Iris pigment epithelial cell (primary cell): ENCODE measurements around a stretch of chr6.

- RRBS, result no CpG with 5 or more reads among the region's 6 CpGs
Observed at GRCh38 chr6:6711986-6712277, 123.4 kb downstream of the LY86 start.

- RRBS, result no CpG with 5 or more reads among the region's 5 CpGs
Observed at GRCh38 chr6:6747454-6747810, 158.9 kb downstream of the LY86 start.

DNA sequence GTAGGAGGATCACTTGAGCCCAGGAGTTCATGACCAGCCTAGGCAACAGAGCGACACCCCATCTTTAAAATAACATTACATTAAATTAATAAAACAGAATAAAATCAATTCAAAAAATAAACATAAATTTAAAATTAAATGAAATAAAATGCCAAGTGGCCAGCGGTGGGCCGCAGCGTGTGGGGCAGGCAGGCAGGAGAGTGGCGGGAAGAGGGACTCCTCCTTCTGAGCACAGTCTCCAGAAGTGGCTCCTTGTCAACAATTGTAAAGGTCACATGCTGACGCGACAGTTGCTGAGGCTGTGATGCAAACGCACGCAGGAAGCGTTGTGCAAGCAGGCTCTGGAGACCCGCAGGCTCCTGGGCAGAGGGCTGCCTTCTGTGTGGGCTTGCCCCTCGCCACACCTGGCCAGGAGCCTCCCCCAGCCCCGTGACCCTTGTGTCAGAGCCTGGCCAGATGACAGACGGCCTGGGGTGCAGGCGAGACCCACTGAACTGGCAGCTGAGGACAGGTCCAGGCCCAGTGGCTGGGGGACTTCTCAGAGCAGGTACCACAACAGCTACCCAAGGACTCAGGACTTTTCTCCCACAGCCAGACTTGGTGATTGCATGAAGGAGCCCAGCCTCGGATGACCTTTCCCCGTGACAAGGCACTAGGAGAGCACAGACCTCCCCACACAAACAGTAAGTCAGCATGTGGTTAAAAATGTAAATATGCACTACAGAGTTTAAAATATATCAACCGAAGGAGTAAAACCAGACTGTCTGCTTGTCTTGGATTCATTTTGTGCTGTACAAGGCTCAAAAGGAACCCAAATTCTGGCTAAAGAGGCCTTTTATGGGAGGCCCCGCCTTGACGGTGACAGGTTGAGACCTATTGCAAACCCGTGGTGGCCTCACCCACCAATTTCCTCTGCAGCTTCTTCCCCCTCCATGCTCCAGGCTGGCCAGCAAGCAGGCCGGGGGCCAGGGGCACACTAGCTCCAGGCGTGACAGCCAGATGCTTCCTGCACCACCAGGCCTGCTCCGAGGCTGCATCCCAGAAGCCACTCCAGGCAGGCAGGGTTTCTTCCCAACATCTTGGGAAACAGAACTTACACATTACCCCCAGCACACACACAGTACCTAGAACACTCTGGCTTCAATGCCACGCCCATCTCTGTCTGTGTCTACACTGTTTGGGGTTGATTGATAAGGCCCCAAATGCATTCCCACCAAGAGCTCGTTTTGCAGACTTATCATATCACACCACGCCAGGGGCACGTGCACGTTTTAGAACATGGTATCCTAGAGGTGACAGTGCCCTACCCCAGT is 222.0 kb upstream of the RREB1 start:
- RRBS, result no CpG with 5 or more reads among the region's 29 CpGs

DNA sequence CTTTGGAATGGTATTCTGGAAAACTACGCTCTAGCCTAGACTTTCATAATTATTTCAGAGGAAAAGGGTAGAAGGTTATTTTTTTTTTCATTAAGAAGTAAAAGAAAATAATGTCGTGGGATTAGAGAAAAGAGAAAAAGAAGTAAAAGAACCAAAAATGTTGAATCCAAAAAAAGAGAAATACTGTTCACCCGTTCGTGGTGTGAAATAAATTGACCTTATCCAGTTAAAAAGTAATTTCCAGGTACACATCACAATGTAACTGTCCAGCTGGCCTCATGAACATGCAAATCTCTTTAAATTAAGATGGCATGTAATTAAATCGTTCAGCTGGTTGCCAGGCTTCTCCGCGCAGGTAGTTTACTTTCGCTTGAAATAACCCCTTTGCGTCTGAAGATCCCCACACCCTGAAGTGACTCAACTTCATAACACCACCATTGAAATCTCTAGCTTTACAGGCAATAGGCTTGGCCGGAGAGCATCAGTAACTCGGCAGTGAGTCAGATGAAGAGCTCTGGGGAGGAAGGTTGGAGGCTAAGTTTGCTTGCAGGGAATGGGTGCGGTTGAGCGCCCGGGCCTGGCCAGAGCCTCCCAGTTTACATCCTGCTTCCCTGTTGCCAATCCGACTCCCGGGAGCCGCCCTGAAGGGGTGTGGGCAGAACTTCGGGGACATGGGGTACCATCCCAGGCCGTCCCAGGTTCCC is 57.1 kb upstream of the RREB1 start:
- RRBS, result 22% methylated on average over 7 of the region's 19 CpGs

- RRBS, result 4% methylated on average over 21 of the region's 53 CpGs
Observed at GRCh38 chr6:7051202-7051737, 56.5 kb upstream of the RREB1 start.

DNA sequence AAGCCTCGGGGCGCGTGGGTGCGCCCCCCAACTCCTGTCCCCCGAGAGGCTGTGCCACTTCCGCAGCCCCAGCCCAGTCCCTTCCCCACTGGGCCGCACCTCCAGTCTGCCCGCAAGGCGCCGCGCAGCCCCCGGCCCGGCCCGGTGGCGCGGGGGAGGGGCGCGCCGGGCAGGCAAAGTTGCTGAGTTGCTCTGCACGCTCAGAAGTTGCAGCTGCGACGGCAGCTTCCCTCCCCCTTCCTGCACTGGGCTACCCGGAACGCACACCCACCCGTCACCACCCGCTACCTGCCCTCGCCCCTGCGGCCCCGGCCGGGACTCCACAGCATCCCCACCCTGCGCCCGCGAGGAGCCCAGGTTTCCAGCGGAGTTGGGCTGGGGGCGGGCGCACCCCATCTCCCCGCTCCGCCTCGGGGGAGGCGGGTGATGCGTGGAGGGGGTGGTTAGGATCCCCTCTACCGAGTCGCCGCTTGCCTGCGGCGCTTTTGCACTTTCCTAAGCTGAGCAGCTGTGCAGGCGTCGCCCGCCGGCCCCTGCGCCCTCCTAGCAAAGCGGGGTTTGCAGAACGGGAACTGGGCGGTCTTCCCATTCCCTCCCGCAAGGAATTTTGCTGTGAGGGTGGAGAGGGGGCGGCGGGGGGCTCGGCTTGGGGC is 55.9 kb upstream of the RREB1 start:
- RRBS, result under 1% methylated on average over 9 of the region's 58 CpGs

GRCh38 chr6:7087399-7087982 is 20.3 kb upstream of the RREB1 start:
- RRBS, result no CpG with 5 or more reads among the region's 7 CpGs

DNA sequence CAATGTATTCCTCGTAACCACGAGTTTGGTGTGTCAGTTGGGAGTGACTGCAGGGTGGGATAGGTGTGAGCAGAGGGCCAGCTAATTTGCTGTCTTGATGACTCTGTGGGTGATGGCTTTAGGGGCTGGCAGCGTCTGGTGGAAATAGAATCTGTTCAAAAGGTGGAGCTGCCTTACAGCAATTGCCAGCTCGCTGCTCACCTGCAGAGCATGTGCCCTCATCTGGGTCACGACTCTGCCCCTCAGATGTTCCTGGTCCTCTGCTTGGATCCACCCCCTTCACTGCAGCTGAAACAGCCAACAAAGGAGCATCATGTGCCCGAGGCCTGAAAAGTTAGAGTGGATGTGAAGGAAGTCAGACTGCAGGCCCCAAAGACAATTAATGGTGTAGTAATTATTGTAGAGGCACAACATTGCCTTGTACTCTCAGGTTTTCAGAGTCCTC is 19.9 kb downstream of the RREB1 start:
- RRBS, result no CpG with 5 or more reads among the region's 6 CpGs

GRCh38 chr6:7164467-7165616 is 57.1 kb downstream of the RREB1 start:
- RRBS, result no CpG with 5 or more reads among the region's 12 CpGs

DNA sequence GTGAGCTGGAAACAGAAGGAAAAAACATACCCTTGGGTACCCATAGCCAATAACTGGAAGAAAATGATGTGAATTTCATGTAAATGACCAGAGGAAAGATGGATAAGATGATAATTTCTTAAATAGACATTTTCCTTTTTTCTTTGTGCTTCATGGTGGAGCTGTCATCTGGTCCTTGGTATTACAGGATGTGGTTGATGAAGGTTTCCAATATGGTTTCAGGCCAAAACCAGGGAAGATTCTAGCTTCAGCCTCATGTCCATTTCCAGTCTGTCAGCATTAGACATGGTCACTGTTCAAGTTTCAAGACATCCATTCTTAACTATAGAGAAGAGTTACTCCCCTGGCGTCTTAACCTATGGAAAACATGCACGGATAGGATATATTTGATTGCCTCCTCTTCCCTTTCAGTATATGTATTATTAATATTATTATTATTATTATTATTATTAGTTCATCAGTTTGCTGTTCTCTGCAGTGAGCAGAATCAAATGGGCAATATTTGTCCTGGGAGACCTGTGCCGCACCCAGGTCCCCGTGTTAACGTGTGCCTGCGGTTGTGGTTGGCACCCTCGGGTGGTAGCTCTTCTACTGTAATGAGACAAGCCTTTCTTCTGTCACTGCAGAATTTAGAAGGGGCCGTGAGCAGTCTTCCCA is 63.5 kb downstream of the SSR1 start:
- RRBS, result no CpG with 5 or more reads among the region's 8 CpGs

DNA sequence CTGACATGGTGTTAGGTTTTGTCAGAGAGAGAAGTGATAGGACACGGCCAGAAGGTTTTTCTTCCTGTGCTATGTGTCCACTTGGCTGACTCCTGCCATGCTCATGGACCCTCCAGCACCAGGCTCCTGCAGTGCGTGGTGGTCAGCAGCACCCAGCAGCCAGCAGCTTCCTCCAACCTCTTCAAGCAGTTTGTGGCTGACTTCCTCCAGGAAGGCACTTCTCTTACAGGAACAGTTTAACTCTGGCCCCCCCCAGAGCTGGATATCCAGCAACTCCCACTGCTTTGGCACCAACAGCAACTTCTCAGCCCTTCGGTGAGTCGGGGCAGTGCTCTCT is 46.8 kb downstream of the SSR1 start:
- RRBS, result no CpG with 5 or more reads among the region's 4 CpGs

GRCh38 chr6:7267796-7268223 is 45.2 kb downstream of the SSR1 start:
- RRBS, result no CpG with 5 or more reads among the region's 9 CpGs

DNA sequence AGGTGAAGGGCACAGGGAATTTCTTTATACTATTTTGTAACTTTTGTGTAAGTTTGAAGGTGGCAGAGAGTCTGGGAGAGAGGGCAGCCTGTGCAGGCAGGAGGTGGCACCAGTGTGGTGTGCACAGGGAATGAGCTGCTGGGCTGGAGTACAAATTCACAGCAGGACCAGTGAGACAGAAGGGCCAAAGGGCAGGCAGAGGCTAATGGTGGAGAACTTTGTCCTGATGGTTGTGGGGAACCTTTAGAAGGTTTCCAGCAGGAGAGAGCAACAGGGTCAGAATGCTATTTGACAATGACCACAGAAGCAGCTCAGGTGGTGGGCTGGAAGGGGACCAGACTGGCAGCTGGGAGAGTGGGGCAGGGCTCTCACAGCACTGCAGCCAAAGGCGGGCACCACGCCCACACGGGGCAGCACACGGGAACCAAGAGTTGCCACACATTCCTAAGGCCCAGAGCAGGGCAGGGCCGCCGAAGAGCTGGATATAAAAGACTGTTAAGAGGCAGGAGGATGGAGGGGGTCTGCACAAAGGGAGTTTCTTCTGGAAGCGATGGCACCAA is 42.1 kb downstream of the SSR1 start:
- RRBS, result no CpG with 5 or more reads among the region's 7 CpGs

DNA sequence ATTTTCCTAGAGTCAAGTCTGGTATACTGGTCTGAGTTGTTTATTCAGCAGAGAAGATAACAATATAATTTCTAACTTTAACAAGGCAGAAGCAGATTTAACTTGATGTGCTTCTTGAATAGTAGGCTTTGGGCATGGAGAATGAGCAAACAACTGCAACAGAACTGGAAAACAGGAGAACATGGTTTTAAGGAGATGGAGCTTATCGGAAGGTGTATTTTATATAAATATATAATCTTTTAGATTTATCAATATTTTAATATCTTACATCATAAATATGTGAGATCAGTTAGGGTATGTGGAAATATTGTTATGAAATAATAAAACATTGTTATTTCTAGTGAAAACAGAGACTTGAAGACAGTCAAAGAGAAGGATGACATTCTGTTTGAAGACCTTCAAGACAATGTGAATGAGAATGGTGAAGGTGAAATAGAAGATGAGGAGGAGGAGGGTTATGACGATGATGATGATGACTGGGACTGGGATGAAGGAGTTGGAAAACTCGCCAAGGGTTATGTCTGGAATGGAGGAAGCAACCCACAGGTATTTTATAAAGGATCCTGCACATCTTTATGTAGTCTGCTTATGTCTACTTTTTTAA is 3.3 kb downstream of the RIOK1 start:
- RRBS, result no CpG with 5 or more reads among the region's 3 CpGs

DNA sequence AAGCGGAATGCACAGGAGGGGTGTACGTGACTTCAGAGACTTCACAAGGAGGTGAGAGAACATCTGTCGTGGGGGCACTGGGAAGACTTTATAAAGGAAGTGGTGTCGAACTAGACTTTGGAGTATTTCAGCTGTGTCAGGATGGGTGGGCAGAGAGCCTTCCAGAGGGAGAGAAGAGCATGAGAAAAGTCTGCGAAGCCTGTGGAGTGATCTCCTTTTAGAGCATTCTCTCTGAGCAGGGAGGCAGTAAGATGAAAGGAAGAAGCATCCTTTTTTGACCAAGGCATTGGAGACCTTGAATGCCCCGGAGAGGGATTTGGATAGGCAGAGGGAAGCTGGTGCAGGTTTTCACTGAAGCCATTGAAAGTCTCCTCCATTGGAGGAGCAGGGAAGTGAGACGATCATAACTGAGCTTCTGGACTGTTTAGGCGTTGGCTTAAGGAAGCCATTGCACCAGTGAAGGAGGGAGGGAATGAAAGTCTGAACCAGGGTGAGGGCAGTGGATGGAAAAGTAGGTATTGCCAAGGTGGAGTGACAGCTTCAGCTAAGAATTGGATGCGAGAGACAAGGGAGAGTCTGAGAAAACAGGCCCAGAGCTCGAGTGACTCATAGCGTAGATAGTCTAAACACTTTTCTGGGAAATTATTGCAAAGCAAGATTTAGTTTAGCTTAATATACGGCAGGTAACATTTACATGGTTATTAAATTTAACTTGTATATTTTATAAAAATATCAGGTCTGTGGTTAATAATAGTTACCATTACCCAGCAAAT is 4.4 kb downstream of the DSP start:
- RRBS, result no CpG with 5 or more reads among the region's 12 CpGs

DNA sequence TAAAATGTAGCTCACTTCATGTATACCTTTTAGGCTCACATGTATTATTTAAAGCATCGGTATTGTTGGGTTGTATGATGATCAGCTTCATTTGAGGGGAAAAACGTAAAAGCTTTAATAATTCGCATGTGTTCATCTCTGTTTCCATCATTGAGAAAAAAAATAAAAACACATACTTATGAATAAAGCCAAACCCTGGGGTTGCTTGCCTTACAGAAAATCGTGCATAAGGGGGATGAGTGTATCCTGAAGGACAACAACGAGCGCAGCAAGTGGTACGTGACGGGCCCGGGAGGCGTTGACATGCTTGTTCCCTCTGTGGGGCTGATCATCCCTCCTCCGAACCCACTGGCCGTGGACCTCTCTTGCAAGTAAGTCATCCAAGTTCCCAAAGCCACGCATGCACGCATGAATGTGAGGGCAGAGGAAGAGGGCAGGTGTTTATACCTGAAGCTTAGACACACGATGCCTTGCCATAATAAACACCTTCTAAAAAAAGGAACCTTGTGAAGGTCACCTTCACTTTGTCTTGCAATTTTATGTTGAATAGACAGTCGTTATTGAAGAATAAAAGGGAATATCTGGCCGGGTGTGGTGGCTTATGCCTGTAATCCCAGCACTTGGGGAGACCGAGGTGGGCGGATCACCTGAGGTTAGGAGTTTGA is 20.9 kb upstream of the SNRNP48 start:
- RRBS, result no CpG with 5 or more reads among the region's 19 CpGs

GRCh38 chr6:7727662-7727924 is 1.7 kb downstream of the BMP6 start:
- RRBS, result no CpG with 5 or more reads among the region's 33 CpGs

DNA sequence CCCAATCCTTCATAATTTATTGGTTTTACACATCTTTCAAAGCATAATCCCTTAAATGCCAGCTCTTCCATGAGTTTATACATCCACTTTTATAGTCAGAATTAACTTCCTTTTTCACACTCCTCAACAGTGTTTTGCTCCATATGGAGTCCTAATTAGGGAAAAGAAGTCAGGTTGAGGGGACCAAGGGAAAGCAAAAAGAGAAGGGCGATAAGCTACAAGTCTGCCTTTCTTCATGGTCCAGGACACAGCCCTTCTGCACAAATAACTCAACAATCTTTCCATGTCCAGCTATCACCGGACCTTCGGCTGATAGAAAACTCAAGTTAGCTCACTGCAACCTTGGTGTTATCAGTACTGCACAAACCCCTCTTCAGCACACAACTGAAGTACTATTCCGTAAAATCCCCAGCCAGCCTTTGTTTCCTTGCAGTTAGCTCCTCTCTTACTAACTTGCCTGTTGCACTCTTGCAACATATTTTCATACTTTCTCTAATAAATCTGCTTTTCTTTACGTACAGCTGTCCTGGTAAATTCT is 2.0 kb downstream of the EEF1E1 start:
- RRBS, result no CpG with 5 or more reads among the region's 5 CpGs

- RRBS, result no CpG with 5 or more reads among the region's 5 CpGs
Observed at GRCh38 chr6:8157634-8158287, 55.4 kb upstream of the EEF1E1 start.

DNA sequence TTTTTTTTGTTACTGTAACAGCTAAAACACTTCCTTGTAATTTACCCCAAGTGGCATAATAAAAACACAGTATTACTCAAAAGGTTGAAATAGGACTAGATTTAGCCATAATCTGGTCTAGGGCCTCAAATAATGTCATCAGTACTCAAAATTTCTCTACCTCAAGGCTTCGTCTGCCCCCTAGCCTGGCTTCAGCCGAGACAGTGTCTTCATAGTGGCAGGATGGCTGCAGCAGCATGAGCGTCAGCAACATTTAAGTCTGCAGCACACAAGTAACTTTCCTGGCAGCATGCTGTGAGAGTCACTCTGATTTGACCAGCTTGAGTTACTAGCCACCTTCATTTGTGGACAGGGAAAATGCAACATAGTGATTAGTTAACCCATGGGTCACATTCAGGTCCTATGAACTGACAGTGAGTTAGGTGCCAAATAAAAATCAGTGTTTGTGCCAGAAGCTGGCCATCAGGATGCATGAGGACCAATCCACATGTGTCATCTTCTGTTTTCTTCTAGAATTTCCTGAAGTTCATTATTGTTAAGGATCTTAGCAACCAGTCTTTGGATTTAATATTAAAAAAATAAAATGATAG is 209.9 kb upstream of the SLC35B3 start:
- RRBS, result no CpG with 5 or more reads among the region's 3 CpGs